SUDHL5 (cell line): ENCODE data around the gene CDCA7L.

GRCh38 chr7:20123965-20124561, 93.1 kb downstream of the MACC1 start:
- PRO-cap, result no peak

DNA sequence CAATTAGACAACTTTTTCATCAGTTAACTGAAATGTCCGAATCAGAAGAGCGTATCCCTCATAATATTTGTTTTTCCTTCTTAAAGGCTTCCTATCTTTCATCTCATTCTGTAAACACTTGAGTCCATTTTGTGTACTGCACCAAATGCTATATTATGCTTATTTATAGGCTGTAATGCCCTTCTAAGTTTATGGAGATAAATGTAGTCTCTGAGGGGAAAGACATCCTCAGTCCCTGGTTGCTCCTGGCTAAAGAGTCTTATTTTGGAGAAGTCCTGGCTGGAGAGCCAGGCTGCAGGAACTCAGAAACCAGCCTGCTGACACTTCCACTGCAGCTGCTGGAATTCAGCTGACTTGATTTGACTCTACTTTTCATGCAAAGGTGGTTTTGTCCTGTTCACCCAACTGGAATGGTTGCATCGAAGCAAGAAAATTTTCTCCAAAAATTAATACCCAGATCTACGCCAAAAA, 64.3 kb downstream of the MACC1 start:
- PRO-cap, result no peak

DNA sequence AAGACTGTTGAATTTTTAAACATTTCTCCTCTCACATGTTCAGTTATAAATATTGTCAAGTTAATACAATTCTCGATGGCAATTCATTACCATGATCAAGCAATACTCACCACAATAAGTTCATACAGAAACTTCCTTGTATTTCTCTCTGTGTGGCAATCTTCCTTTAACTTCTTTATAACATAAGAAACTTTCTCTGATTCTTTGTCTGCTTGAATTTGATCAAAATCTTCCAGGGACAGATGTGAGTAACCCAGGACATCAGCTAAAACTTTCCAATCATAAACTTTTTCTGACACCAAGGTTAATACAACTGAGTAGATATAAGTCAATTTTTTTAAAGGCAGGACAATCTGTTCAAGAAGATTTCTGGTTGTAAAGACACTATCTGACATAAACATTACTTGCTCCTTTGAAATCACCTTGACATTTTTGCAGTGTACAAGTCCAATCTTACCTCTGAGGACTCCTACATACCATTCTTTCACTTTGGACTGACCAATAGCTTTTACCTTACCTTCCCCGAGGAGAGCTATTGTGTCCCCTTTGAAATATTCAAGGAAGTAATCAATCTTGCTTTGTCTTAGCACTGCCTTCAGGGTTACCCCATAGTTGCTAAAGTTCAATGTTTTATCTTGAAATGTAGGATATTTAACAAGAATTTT, 59.0 kb downstream of the MACC1 start:
- PRO-cap, result no peak

DNA sequence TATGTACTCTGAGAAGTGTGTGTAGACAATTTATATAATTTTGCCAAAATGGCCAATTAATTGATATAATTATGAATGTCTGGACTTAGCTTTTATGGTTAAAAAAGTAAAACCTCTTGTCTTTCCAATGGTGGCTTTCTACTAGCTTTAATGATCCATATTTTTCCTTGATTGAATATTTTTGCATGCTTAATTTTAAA, 14.4 kb upstream of the SP8 start:
- PRO-cap, result no peak

DNA sequence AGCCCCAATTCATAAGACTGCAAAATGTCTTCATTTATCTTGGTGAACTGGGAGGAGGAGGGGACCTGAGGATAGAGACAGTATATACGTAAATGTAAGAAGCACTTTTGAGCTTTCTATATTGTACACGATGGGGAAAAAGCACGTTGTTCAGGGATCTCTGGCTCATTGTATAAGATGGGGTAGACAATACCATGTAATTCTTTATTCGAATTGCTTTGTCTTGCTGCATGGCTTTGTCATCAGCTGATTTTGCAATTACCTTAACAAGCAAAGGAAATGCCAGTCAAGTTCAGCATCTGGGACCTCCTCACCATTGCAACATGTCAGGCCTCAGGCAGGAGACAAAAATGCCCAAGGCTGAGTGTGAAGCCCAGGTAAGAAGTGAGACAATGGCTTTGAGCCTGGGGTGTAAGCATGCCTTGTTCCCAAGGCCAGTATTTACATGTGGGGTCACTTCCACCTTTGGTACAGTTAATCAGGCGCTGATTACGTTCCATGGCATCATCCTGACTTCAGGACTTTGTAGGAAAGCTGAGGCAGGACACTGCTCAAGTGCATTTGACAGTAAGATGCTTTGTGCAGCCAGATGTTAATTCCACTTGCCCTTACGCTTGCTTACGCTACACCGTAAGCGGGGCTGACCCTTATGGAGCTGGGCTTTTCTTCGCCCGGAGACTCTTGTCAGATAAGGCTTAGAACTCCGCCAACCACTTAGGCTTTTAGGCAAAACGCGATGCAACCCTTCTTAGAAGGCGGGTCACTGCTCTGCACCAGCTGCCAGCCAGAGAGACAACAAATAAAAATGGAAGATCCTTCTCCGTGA, 1.5 kb upstream of the SP4 start:
- PRO-cap, result no peak

GRCh38 chr7:21604809-21605422, 62.1 kb downstream of the DNAH11 start:
- PRO-cap, result no peak

DNA sequence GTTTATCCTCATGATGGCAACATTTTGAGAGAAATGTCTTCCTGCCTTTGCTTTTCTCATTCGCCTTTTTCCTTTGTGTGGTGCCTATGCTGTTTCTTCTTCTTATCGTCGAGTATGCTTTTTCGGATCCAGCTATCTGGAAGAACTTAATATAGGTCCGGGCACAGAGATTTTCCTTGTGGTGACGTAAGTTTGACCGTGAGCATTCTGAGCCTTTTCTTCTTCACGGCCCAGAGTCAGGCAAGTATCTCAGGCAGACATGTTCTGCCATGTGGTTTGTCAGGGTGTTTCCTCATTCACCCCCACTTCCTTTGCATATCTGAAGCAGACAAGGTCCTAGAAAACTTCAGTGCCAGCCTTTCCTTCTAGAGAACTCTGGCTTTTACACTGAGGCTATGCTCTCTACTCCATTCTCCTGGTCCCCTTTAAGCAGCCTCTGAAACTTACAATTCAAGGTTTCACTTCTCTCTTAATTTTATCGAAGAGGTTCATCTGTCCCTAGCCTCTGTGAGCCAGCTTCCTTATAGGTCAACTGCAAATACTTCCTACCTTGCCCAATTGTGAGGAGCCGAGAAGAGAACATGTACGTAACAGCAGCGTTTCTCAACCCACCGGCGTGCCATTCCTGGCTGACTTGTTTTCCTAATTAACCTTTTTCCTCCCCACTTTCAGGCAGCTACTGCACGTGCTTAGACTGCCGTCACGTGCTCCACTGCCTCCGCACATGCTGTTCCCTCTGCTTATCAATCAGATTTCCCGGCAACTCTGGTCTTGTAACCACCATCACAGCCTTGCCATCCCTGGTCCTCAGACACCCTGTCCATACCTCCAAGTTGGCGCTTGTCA, 47.3 kb downstream of the CDCA7L start:
- PRO-cap, result no peak

DNA sequence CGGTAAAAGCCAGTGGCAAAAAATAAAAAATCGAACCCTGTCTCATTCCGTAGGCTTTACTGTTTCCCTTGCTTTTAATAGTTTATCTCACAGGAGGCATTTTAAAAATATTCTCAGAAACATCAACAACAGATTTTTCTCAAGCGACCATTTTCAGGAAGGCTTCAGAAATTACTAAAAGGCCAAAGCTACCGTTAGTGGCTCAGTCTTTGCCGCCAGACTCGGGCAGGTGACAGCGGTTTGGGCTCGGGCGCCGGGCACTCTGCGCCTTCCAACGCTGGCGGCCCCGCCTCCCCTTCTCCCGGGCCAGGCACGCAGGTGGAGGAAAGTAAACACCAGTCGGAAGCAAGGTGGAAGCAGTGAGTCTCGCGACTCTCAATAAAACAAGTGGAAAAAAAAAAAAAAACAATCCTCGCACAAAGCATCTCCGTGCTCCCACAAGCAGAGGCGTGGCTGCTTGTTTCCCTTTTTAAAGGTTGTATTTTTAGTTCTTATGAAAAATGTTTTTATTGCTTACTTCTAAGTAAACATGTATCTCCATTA, 1.1 kb downstream of the CDCA7L start:
- PRO-cap, result bidirectional peak, plus-strand start at position 205 of the sequence, minus-strand start at position 234 of the sequence; bidirectional peak, plus-strand start at position 338 of the sequence, minus-strand start at position 300 of the sequence

DNA sequence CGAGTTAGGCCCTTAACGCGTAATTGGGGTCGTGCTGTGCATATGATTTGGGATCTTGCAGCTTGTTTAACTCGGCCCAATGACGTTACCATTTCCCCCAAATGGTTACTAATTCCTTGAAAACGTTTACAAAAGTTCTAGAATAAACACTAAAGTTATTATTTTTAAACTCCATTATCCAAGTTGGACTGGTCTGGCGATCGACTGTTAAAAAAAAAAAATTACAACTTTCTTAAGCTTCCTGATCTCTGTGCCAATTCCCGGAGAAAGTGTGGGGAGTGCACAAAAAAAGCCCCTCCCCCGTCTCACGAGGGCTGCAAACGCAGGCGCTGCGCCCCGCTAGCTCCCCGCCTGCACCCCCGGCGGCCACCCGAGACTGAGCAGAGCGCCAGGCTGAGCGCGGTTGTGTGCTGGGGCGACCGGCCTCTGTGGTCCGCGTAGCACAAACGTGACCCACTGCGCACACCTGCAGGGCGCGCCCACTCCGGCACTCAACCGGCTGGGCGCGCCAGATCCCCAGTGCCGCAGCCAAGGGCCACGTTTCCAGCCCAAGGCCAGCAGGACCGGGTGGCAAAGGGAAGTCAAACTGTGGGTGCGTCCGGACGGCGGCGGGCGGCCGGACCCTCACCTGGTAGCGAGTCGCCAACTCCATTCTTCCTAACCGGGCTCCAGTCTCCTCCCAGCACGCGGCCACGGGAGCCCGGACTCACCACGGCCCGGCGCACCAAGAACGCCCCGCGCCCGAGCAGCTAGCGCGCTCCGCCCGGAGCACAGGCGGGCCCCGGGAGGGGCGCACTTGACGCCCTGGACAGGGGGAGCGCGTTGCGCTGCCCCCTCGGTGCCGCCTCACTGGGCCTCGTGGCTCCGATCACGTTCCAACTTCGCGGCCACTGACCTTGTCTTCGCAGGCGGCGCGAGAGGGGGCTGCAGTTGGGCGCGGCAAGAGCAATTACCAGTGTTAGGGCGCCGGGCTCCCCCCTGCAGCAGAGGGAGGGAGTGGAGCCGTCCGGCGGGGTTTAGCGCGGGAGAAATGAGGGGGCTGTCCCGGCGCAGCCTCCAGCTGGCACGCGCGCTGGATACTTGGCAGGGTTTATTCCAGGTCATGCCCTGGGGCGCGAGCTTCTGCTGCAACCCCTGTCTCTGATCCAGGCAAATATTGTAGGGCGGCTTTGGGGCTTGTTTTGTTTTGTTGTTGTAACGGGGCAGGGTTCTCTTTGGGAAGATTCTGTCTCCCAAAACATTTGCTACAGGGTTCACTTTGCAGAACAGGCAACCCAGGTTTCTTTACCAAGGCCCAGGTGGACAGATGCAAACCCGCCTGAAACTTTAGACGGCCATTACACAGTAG, at the start of gene CDCA7L:
Gene CDCA7L, minus strand, starts transcription at position 747 of the 1,348 bp plus-strand sequence.
- PRO-cap, result bidirectional peak, plus-strand start at position 511 of the sequence, minus-strand start at position 380 of the sequence; bidirectional peak, plus-strand start at position 1,093 of the sequence, minus-strand start at position 725 of the sequence

GRCh38 chr7:22090263-22090770, 144.6 kb upstream of the CDCA7L start:
- PRO-cap, result no peak

DNA sequence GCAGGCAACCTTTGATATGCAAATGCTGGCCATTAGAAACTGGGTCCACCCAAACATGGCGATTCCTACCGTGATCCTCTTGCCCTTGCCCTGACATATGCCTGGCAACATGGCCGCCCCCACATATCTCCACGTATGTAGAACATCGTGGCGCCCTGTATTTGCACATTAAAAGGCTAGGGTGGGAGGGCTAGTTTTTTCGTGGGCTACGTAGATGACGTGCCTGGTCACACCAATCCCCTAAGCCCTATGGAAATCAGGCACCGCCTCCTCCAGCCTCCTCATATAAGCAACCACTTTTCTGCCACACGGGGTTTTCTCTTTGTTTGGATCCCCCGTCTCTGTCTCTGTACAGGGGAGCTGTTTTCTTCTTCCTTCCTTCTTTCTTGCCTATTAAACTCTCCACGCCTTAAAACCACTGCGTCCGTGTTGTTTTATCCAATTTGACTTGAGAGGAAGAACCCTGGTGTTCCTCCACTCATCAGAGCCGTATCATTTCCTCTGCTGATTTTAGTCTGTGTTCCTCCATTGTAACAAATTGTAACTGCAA, 151.1 kb upstream of the CDCA7L start:
- PRO-cap, result no peak

GRCh38 chr7:22104434-22104820, 158.7 kb upstream of the CDCA7L start:
- PRO-cap, result no peak

DNA sequence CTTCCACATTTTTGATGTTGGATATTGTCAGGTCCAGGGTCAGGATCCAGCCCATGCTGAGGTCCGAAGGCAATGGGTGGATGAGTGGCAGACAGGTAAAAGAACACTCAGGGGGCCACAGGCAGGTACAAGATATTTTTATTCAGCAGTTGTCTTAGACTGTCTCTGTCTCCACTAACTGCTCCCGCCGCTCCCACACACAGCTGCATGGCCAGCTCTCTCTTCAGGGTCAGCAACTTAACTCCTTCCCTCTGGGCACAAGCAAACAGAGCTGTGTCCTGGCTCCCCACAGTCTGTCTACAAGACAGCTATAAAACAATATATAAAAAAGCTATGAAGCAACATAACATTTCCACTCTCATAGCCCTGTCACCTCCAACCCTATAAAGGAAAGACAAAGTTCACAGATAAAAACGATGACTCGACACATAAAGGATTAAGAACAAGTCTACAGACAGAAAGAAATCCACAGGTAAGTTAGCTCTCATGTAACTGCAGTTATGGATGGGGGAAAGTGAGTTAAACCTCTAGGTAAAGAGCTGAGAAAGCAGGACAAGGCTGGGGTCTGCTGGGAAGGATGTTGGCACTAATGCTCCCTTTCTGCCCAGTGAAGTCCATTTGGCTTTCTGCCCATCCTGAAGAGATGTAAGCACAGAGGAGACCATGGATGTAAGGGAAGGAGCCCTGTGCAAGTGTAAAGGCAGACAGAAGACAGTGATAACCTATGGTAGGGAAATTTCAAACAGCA, 27.1 kb downstream of the RAPGEF5 start:
- PRO-cap, result no peak

DNA sequence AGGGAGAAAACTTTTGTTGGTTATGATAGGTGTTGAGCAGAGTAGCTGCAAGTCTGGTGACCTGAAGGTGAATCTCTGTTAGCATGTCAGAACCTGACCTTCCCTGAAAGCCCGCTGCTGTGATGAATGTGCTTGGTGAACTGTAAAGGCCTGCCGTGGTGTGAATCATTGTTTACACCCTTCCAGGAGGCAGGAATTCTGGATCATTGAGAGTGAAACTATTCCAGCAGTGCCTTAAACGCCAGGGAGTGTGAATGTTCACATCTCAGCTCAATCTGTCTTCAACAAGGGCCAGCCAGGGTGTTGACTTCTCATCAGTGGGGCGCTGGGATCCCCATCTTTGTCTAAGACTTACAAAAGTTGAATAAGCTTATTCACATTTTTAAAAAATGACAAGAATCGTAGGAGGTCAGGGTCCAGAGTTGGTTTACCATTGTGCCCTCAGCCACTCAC, 775 bp upstream of the RAPGEF5 start:
- PRO-cap, result no peak

- PRO-cap, result no peak
These were observed 2.4 kb upstream of the RAPGEF5 start for GRCh38 chr7:22359206-22359898.

DNA sequence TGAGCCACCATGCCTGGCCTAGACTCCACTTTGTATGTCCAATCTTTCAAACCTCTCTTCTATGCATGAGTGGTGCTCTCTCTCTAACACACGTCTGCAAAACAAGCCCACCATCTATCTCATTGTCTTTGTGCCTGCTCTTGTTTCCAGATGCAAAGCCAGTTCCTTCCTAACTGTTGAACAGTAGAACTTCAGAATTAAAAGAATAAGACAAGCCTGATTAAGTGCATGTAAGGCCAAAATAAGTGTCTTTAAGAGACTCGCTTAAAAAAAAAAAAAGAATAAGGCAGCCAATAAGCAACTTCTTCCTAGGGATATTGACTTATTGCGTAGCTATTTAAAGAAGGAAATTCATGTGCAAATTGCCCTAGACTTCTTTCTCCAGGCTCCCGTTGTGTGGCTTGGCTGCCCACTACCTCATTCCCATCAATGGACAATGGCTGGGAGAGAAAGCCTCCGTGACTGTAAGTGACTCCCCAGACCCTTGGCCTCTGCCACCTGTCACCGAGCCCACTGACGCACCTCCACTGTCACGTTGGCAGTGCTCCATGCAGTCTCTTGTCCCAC, 89.4 kb upstream of the STEAP1B start:
- PRO-cap, result no peak

GRCh38 chr7:22709764-22710619, 17.0 kb upstream of the IL6 start:
- PRO-cap, result no peak

DNA sequence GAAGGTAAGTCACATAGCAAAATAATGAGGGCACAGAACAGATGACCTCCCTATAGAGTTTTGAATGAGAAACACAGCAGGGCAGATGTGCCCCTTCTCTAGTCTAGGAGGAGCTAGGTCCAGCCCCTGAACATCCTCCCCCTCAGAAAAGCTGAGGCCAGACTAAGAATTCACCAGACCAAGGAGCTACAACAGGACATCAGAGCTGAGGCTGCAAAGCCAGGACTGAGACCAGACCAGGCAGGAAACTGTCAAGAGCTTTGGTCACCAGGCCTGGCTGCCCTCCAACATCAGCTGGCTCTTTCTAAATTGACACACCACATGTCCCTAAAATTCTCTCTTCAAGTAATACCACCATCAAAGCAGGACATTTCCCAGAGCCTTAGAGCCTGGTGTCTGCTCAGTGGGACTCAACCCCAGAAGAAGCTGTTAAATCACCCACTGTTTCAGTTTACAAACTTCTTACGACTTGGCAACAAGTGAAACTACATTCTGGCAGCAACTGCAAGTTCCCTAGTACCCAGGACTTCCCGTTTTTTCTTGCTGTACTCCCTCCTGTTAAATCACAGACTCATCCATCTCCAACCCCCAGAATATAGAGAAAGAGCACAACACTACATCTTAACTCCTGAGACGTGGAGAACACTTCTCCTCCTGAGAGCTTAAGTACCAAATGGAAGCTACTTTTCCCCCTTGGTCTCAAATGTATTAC, 3.8 kb upstream of the IL6 start:
- PRO-cap, result no peak

- PRO-cap, result no peak
These were observed 22.3 kb downstream of the KLHL7 start for GRCh38 chr7:23127829-23128301.

DNA sequence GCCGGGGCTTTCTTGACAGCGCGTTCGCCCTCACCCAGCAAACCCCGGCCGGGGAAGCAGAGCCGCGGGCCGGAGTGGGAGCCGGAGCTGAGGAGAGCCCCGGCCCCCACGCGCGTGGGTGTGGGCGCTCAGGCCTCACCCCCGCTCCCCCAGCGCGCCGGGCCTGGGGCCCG, 718 bp downstream of the IGF2BP3 start:
- PRO-cap, result bidirectional peak, plus-strand start at position 40 of the sequence, minus-strand start outside the sequence